ENCODE measurements around the gene MME.

DNA sequence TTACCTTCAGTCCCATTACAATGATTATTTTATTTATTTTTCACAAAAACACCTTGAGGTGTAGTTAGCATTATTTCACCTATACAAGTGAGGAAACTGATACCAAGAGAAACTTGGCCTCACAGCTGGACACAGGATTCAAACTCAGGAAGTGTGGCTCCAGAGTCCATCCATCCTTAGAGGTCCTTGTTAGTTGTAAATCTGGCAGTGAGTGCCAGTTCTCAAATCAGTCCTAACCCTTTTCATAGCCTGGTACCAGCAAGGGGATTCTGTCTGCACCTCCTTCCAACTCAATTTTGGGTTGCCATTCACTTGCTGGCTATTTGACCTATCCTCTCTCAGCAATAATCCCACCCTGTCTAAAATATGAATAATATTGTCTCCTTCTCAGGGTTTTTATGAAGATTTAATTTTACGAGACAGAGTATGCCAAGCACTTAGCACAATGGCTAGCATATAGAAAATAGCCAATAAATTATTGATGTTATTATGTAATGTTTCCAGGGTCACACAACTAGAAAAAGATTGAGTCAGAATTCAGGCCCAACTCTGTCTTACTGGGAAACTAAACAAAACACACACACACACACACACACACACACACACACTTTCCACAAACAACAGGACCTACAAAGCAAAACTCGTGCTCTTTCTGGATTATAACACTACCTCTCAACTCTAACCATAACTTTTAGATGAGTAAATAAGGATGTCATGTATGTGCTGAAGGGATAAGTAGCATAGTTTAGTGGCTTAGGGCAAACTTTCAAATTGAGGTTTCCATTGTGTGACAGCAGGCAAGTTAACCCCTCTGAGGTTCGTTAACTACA lies 73.5 kb downstream of the MBNL1 start:
- PRO-cap, result no peak

DNA sequence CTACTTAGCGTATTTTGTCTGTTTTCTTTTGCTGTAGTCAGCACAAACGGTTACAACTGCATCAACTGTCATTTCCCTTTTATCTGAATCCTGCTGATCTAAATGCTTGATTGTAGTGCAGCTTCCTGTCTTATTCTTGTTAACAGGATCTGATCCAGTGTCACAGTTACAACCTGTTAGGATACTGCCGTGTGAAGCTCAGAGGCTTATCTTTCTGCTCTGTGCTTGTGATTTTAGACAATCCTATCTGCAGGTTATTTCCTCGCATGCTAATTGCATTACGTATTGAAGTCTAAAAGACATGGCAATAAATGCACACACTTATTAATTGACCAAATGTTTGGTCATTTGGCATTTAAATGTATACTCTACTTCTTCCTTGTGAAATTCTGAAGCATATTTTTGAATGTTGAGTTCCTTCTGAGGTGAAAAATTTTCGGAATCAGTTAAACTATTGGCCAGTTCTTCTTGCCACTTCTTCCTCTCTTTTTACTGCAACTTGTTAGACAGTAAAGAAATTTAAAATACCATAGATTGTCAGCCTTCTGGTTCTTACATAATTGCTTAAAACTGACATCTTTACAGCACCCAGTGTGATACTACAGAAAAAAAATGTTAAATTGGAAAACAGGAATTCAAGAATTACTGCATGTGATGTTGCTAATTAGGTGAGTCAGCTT lies 168.2 kb downstream of the MBNL1 start:
- PRO-cap, result no peak

DNA sequence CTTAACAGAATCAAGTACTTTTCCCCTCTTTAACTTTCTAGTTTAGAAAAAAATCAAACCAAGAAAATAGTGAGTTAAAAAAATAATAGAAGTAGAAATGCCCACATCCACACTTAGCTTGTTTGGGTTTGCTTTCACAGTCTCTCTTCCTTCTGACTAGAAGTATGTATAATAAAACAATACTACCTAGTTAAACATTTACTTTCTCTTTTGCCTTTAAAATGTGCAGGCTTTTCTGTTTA lies 1.9 kb downstream of the P2RY1 start:
- PRO-cap, result unidirectional peak, minus-strand start at position 154 of the sequence

DNA sequence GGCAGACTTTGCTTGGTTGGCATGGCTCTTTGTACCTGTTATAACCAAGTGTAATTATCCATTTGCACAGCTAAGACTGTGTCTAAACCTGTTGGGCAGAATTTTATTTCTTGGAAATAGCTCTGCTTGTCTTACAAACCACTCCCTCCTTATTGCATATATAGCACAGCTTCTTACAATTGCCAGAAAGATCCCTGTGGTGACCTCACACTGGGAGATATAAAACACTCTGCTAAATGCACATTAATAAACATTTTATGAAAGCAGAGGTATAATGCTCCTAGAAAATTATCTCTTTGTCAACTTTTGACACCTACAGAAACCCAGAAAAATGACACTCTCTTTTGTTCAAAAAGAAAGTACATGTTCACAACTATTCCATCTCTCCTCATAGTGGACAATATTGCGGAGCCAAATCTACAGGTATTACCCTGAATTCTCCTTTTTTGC lies 107.1 kb downstream of the P2RY1 start:
- PRO-cap, result unidirectional peak, plus-strand start at position 187 of the sequence

GRCh38 chr3:153138565-153139270 lies 23.3 kb upstream of the RAP2B start:
- PRO-cap, result no peak

DNA sequence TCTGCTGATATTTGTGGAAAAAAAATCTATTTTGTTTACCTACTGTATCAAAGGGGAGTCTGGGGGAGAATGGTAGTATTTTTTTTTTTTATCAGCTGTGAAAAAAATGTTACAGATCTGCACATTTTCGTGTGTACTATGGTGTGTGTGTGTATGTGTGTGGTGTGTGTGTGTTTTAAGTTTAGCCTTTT lies 1.9 kb downstream of the RAP2B start:
- PRO-cap, result no peak

DNA sequence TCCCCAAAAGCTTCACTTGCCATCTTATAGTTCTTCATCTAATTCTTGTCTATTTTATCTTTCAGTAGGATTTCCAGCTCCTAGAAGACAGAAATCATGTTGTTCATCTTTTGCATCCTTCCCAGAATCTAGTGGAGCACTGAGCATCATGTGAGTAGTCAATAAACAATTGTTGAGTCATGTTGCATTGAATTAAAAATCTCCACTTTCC lies 85.3 kb downstream of the RAP2B start:
- PRO-cap, result no peak

GRCh38 chr3:153285838-153286637 lies 124.0 kb downstream of the RAP2B start:
- PRO-cap, result no peak

- PRO-cap, result no peak
Measured at GRCh38 chr3:153552880-153553122, 390.8 kb downstream of the RAP2B start.

DNA sequence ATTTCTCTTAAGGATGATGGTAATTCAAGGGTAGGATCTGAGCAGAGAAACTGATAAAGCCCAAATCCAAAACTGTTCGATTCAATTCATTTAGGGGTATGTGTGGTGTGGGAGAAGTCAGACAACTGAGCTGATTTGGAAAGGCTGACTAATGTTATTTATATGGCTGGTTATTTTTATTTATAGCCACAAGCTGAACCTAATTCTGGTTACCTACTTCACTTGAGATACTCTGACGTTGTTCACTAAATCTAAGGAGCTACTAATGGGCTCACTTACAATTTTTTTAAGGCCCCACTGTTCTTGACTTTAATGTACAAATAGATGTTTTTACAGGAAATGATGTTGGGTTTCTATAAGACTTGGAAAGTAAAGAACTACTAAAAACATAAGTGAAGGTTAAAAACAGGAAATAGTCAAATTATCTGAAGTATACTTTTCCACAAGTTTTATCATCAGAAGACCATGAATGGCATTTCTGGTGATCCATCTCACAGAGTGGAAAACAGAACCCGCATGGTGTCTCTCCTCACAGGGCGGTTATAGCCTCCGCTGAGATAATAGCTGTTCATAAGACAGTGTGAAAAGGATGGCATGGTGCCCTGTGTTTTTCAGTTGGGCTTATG lies 462.2 kb downstream of the RAP2B start:
- PRO-cap, result no peak

DNA sequence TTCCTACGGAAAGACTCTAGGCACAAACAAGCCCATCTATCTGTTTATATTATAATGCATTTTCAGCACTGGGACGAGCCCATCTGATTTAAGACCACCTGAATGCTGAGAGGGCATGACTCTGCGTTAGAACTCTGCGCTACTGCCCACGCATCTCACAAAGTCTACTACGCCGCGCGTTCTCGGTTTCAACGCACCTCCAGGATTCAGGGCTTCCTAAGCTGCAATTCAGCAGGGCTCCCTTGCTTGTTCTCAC lies 387 bp upstream of the ARHGEF26 start:
- PRO-cap, result no peak

DNA sequence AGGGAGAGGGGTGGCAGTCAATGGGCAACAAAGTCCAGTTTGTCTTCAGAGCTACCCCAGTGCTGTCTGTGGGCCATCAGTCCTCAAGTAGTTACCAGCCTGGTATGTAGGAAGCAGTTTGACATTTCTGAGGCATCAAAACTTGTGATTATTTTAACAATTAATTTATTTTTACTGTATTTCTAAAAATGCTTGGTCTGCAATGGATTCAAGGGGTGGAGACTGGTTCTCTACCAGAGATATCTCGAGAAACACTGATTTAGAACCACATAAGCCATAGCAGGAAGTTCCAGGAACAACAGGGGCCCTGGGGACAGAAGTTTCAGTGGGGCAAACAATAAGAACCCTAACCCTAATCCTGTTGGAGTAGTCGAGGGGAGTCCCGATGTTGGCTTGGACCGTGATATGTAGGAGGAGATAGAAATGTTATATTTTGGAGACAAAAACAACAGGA lies 77.9 kb downstream of the DHX36 start:
- PRO-cap, result no peak

- PRO-cap, result bidirectional peak, plus-strand start at chr3:155079656, minus-strand start at chr3:155079516; bidirectional peak, plus-strand start at chr3:155080039, minus-strand start at chr3:155079900
Measured at GRCh38 chr3:155079408-155080686, at the start of gene MME. TSS of gene MME (plus strand) at chr3:155080319.

- PRO-cap, result no peak
Measured at GRCh38 chr3:155109820-155110516, 29.8 kb downstream of the MME start.

GRCh38 chr3:155255850-155256049 lies 37.7 kb downstream of the STRIT1 start:
- PRO-cap, result unidirectional peak, minus-strand start at chr3:155255916

DNA sequence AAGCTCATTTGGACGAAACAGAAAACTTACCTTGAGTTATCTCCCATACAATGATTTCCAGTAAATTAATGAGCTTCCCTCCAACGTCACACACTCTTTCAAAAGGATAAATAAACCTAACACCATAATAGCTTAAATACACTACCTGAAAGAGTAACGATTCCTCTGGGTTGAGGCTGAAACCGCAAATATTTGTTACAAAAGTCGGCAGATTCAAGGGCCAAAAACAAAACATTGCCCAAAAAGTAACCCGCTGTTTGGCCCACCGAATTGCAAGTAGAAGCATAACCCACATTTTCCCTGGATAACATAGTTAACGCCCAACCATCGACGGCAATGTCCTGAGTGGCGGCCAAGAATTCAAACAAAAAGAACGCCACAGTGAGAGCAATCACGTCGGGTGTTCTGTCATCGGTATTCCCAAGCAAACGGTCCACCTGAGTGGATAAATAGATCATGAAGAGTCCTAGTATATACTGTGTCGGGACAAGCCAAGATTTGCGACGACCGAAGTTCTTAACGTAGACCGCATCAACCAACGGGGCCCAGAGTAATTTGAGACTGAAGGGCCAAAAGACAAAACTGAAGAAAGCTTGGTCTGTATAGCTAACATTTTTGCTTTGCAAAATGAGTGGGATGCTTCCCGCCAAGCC lies 1.0 kb downstream of the SLC33A1 start:
- PRO-cap, result no peak

GRCh38 chr3:156142719-156143714 lies 22.6 kb downstream of the KCNAB1 start:
- PRO-cap, result no peak

GRCh38 chr3:156483424-156483846 lies 71.5 kb downstream of the SSR3 start:
- PRO-cap, result unidirectional peak, plus-strand start at chr3:156483687

- PRO-cap, result no peak
Measured at GRCh38 chr3:156532359-156533183, 22.3 kb downstream of the SSR3 start.

DNA sequence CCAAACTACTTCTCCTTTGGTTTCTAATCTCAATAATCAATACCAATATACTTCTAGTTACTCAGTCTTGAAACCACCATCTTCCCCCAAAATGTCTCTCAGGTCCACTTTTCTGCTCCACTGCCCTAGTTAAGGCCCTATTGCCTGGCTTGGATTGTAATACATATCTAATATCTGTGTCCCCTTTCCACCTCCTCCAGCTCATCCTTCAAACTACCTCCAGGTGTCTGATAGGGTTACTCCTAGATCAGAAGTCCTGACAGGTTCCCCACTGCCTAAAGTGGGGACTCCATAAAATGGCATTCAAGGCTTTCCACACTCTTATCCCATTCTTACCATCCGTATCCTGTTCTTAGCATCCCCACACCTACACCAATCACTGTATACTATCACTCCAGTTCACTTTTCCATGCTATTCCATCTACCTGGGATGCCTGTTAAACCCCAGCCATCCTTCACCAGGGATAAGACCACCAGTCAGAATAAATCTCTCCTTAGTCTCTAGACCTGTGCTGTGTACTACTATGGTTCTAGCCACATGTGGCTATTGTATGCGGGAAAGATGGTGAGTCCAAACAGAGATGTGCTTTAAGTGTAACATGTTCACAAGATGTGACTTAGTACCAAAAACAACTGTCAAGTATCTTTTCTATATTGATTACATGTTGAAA lies 19.2 kb downstream of the SSR3 start:
- PRO-cap, result no peak

All from rectum (tissue), 1 donor.